Heart left ventricle (tissue), 7 donors: ENCODE measurements around the gene CNGA3.

- PRO-cap, 6 experiments, result no peak in any of the 6 experiments
- RAMPAGE, long total RNA, 2 experiments, result no peak in any of the 2 experiments
- RRBS, result no CpG with 5 or more reads among the region's 7 CpGs
These were observed 99.1 kb downstream of the ZAP70 start for GRCh38 chr2:97812320-97813048.

- PRO-cap, 6 experiments, result no peak in any of the 6 experiments
- RAMPAGE, long total RNA, 2 experiments, result no peak in any of the 2 experiments
- RRBS, result no CpG with 5 or more reads among the region's 1 CpG
These were observed 101.7 kb downstream of the ZAP70 start for GRCh38 chr2:97815140-97815497.

- PRO-cap, 6 experiments, result peak in 5 of 6 experiments; most common plus-strand start chr2:97870470 (in 5); most common minus-strand start chr2:97870444 (in 1)
- RAMPAGE, long total RNA, 2 experiments, result no peak in any of the 2 experiments
- RRBS, result no CpG with 5 or more reads among the region's 4 CpGs
These were observed 125.4 kb downstream of the TMEM131 start for GRCh38 chr2:97870233-97870916.

DNA sequence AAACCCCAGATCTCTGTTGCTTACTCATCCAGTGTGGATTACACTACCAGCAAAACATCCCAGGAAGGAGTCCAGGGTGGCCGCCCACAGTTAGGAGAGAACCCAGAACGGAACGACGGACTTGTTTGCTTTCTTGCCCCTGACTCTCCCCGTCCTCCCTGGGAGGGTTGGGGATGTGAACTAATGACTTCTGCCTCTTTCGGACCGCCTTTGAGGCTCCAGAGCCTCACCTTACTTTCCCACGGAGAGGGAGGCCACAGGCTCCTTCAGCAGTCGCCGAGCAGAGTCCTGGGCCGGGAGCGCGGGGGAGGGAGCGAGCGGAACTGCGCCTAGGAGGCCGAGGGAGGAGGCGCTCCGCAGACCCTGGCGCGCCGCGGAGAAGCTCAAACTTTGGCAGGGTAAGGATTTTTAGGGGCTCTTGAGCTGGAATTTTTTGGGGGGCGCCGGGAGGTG lies at the start of gene CNGA3:
TSS of gene CNGA3 (plus strand) at position 320 of the 453 bp plus-strand sequence.
- PRO-cap, 6 experiments, result no peak in any of the 6 experiments
- RAMPAGE, long total RNA, 2 experiments, result no peak in any of the 2 experiments
- RRBS, result 2% methylated on average over 1 of the region's 25 CpGs

- PRO-cap, 6 experiments, result no peak in any of the 6 experiments
- RAMPAGE, long total RNA, 2 experiments, result no peak in any of the 2 experiments
- RRBS, result no CpG with 5 or more reads among the region's 3 CpGs
These were observed 30.1 kb downstream of the INPP4A start for GRCh38 chr2:98474603-98475310.

DNA sequence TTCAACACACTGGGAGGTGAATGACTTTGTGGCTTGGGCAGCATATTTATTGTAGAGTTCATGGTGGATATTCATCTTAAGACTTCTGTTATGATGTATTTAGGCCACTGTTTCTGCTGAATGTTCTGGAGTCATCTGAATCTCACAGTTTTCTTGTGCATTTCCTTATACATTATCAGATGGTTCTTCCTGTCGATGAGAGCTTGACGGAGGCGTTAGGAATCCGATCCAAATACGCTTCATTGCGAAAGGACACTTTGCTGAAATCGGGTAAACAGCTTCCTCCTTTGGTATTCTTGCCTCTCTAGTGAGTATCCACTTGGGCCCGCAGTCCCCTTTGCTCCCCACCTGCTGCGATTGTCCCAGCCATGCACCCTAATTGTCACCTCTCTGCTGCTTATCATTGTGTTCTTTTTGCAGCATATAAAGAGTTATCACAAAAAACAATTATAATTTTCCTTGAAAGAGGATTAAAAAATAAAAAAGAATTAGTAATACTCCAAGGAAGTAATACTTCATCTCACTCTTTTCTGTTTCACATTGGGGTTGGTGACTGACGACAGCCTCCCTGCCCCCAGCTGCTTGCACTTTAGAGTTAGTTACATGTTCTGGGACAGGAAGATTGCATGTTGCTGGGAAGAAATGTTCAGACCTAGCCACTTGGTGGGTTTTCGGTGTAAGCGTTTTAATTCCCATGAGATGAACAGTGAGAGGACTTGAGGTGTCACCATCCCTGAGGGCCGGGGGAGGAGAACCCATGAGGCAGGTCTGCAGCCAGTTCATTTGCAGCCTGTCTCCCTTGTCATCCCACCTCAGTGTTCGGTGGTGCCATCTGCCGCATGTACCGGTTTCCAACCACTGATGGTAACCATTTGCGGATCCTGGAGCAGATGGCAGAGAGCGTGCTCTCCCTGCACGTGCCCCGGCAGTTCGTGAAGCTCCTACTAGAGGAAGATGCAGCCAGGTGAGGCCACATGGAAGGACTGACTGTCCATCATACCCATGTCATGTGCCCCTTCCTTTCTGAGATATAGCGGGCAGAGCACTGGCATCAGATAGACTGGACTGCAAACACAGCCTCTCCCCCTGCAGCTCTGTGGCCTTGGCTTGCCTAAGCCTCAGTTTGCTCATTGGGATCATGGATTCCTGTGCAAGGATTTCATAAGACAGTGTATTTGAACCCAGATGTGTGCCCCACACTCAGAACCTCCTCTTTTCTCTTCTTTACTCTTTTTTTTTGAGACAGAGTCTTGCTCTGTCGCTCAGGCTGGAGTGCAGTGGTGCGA lies 69.2 kb downstream of the COA5 start:
- PRO-cap, 6 experiments, result no peak in any of the 6 experiments
- RAMPAGE, long total RNA, 2 experiments, result no peak in any of the 2 experiments
- RRBS, result 97% methylated on average over 5 of the region's 24 CpGs

- PRO-cap, 6 experiments, result no peak in any of the 6 experiments
- RAMPAGE, long total RNA, 2 experiments, result no peak in any of the 2 experiments
- RRBS, result no CpG with 5 or more reads among the region's 2 CpGs
These were observed 46.6 kb downstream of the UNC50 start for GRCh38 chr2:98654773-98655652.

GRCh38 chr2:98659540-98659851 lies 51.1 kb downstream of the UNC50 start:
- PRO-cap, 6 experiments, result no peak in any of the 6 experiments
- RAMPAGE, long total RNA, 2 experiments, result no peak in any of the 2 experiments
- RRBS, result no CpG with 5 or more reads among the region's 1 CpG

DNA sequence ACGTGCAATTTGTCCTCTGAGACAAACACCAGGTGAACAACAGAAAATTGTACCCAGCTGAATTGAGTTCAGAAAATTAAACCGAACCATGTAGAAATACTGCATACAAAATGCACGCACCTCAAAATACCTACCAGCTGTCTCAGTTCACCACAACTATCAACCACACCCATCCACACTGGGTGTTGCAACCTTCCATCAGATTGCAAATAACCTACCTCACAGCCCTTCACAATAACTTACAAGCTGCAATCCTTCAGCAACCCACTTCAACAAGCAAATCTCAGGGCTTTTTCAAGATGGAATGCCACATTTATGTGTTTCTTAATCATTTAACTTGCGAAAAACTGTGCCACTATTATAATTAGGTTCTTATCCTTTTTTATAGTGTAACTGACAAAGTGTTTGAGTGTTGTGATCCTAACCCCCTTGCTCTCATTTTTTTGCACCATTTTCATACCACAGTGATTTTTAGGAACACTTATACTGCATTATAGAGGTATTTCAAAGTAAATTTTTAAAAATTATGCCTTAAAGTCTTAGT lies 56.1 kb downstream of the UNC50 start:
- PRO-cap, 6 experiments, result no peak in any of the 6 experiments
- RAMPAGE, long total RNA, 2 experiments, result no peak in any of the 2 experiments
- RRBS, result no CpG with 5 or more reads among the region's 4 CpGs

GRCh38 chr2:98698461-98699401 lies 32.2 kb downstream of the MGAT4A start:
- PRO-cap, 6 experiments, result no peak in any of the 6 experiments
- RAMPAGE, long total RNA, 2 experiments, result no peak in any of the 2 experiments
- RRBS, result no CpG with 5 or more reads among the region's 10 CpGs

- PRO-cap, 6 experiments, result no peak in any of the 6 experiments
- RAMPAGE, long total RNA, 2 experiments, result no peak in any of the 2 experiments
- RRBS, result no CpG with 5 or more reads among the region's 9 CpGs
These were observed 44.8 kb upstream of the MGAT4A start for GRCh38 chr2:98775793-98776142.

DNA sequence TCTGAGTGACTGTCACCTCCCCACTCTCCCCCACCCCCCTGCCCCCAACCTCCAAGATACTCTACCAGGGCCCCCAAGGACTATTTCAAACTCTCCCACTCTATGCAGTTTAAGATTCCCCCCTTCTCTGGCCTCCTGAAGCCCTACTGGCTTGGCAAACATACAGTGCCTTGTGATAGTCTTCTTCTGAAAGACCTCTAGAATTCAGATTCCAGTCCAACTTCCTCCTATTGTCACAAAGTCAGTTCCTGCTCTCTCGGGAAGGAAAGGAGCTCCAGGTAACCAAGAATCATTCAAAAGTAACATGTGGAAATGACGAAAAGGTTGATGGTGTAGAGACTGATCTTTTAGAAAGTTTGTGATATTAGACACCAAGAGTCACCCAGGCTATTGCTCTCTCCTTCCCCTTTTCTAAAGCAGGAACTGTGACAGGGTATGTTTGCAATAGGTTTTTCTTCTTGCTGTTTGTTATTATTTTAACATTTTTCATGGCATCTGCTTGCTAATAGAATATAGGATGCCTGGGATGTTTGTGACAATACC lies 93.4 kb upstream of the MGAT4A start:
- PRO-cap, 6 experiments, result peak in 2 of 6 experiments; most common plus-strand start position 364 of the sequence (in 2); most common minus-strand start position 188 of the sequence (in 2)
- RAMPAGE, long total RNA, 2 experiments, result no peak in any of the 2 experiments
- RRBS, result no CpG with 5 or more reads among the region's 2 CpGs

- PRO-cap, 6 experiments, result no peak in any of the 6 experiments
- RAMPAGE, long total RNA, 2 experiments, result no peak in any of the 2 experiments
- RRBS, result no CpG with 5 or more reads among the region's 12 CpGs
These were observed 24.1 kb downstream of the EIF5B start for GRCh38 chr2:99360909-99362123.

DNA sequence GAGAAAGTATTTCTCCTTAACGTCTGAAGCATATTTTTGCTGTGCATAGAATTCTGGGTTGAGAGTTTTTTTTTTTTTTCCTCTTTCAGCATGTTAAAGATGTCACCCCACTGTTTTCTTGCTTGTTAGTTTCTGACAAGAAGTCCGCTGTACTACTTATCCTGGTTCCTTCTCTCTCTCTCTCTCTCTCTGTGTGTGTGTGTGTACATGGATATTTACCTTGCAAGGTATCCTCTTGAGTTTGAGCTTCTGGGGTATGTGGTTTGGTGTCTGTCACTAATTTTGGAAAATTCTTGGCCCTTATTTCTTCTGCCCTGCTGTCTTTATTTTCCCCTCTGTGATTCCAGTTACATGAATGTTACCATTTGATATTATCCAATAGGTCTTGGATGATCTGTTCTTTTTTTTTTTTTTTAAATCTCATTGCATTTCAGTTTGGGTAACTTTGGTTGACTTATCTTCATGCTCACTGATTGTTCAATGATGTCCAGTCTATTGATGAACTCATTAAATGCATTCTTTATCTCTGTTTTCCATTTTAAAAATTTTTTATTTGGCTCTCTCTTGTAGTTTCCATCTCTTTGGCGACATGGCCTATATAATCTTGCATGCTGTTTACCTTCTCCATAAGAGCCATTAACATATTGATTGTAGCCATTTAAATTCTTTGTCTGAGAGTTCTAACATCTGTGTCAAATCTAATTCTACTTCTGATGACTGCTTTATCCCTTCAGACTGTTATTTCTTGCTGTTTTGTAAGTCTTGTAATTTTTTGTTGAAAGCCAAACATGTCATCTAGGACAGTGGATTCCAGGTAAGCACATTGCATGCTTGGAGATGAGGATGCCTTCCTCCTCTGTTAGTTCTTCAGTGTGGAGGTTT lies 326.1 kb upstream of the REV1 start:
- PRO-cap, 6 experiments, result no peak in any of the 6 experiments
- RAMPAGE, long total RNA, 2 experiments, result no peak in any of the 2 experiments
- RRBS, result no CpG with 5 or more reads among the region's 3 CpGs

GRCh38 chr2:99850007-99850467 lies 292.4 kb downstream of the AFF3 start:
- PRO-cap, 6 experiments, result no peak in any of the 6 experiments
- RAMPAGE, long total RNA, 2 experiments, result no peak in any of the 2 experiments
- RRBS, result no CpG with 5 or more reads among the region's 3 CpGs

GRCh38 chr2:99973154-99973633 lies 169.2 kb downstream of the AFF3 start:
- PRO-cap, 6 experiments, result no peak in any of the 6 experiments
- RAMPAGE, long total RNA, 2 experiments, result no peak in any of the 2 experiments
- RRBS, result no CpG with 5 or more reads among the region's 5 CpGs

GRCh38 chr2:100068316-100068744 lies 74.1 kb downstream of the AFF3 start:
- PRO-cap, 6 experiments, result peak in 2 of 6 experiments; most common plus-strand start chr2:100068594 (in 2)
- RAMPAGE, long total RNA, 2 experiments, result no peak in any of the 2 experiments
- RRBS, result no CpG with 5 or more reads among the region's 4 CpGs

DNA sequence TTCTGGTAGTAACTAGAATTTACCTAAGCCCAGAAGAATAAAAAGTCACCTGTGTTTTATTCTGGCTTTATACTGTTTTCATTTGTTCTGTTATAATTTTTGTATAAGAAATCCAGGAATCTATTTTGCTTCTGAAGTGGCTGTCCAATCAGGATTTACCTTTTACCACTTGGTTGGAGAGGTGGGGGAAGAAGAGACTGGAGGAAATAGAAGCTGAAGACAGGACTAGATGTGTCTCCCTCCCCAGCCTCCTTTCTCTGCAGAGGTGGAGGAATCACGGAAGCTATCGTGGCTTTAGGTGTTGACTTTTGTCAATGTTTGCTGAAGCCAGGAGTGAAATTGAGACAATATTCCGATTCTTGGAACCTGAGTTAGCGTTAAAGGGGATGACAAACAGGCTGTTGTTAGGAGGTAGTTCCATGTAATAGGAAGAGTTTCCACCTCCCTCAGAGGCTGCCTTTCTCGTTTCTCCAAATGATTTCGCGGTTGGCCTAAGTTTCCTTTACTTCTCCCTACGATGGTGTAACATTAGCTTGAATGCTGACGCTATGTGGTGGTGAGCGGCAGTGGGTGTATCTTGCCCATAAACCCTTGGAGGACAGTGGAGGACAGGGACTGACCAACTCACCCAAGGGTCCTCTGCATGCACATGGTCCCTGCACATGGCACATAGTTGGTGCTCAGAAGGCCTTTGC lies 43.6 kb downstream of the PDCL3 start:
- PRO-cap, 6 experiments, result no peak in any of the 6 experiments
- RAMPAGE, long total RNA, 2 experiments, result no peak in any of the 2 experiments
- RRBS, result no CpG with 5 or more reads among the region's 10 CpGs

GRCh38 chr2:100932810-100933598 lies 69.1 kb upstream of the RPL31 start:
- PRO-cap, 6 experiments, result no peak in any of the 6 experiments
- RAMPAGE, long total RNA, 2 experiments, result no peak in any of the 2 experiments
- RRBS, result no CpG with 5 or more reads among the region's 6 CpGs

- PRO-cap, 6 experiments, result no peak in any of the 6 experiments
- RAMPAGE, long total RNA, 2 experiments, result no peak in any of the 2 experiments
- RRBS, result no CpG with 5 or more reads among the region's 24 CpGs
These were observed 36.4 kb downstream of the RPL31 start for GRCh38 chr2:101038306-101039099.